Esophagus squamous epithelium (tissue), 4 donors: Measurements from ENCODE around the gene CERS3.

DNA sequence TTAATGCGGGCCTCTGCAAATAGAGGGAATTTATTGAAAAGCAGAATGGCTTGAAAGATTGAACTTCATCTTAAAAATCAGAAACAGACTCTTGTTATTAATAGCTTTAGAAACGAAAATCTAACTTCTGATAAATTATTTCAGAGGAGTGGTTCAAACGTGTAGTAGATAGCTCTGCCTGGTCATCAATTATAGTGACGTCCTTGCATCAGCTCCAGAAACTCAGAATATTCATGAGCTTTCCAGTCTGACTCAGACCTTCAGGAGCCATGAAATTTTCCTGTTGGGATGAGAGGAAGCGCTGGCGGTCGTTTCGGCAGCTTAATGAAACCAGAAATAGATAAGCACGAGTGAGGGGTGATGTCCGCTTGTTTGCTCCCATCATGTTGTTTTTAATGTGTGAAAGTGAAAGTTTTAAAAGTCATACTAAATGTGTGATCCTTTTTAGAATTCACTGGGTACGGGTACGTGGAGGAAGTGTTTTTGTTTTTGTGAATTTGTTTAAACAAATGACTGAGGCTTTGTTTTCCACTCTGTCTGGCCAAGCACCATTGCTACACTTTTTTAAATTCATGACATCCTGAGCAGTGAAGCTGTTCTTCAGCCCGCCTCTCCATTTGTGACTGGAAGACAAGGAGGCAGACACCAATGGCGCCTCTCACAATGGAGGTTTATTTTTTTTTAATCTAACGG lies 141.0 kb downstream of the PGPEP1L start:
- PRO-cap, result bidirectional peak, plus-strand start at position 620 of the sequence, minus-strand start at position 621 of the sequence
- RAMPAGE, long total RNA, 4 experiments, result no peak in any of the 4 experiments

DNA sequence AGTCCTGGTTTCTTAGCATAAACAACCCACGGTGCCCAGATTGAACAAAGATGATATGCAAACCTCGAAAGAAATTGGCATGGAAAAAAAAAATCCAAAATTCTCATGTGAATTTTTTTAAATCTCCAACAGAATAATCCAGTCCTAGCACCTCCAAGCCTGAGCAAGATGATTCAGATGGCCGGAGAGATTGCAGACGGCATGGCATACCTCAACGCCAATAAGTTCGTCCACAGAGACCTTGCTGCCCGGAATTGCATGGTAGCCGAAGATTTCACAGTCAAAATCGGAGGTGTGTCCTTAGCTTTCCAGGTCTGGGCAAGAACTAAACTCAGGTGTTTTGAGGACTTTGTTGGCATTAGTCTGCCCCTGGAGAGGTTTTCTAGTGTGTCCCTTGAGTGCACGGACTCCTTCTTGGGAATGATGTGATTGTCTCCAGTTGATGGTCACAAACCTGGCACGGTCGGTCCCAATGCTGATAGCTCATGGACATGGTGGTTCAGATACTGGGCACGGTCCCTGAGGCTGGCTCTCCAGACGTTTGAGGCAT lies 68.4 kb downstream of the PGPEP1L start:
- PRO-cap, result no peak
- RAMPAGE, long total RNA, 4 experiments, result no peak in any of the 4 experiments

DNA sequence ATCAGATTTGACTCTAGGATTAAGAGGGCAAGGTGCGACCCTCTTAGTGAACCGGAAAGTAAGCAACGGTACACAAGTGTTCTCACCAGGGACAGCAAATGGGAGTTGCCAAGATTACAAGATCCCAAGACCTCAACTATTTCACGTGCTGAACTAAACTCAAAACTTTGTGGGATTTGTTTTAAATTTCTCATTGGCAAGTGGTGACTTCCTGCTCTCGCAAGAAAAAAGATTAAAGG lies 2.1 kb upstream of the PGPEP1L start:
- PRO-cap, result no peak
- RAMPAGE, long total RNA, 4 experiments, result no peak in any of the 4 experiments

- PRO-cap, result unidirectional peak, plus-strand start at chr15:99057806
- RAMPAGE, long total RNA, 4 experiments, result no peak in any of the 4 experiments
These were observed 47.2 kb upstream of the SYNM start for GRCh38 chr15:99057419-99058428.

GRCh38 chr15:99115144-99115365 lies 10.2 kb downstream of the SYNM start:
- PRO-cap, result no peak
- RAMPAGE, long total RNA, 4 experiments, result no peak in any of the 4 experiments

- PRO-cap, result no peak
- RAMPAGE, long total RNA, 4 experiments, result no peak in any of the 4 experiments
These were observed 15.4 kb downstream of the SYNM start for GRCh38 chr15:99120265-99120754.

DNA sequence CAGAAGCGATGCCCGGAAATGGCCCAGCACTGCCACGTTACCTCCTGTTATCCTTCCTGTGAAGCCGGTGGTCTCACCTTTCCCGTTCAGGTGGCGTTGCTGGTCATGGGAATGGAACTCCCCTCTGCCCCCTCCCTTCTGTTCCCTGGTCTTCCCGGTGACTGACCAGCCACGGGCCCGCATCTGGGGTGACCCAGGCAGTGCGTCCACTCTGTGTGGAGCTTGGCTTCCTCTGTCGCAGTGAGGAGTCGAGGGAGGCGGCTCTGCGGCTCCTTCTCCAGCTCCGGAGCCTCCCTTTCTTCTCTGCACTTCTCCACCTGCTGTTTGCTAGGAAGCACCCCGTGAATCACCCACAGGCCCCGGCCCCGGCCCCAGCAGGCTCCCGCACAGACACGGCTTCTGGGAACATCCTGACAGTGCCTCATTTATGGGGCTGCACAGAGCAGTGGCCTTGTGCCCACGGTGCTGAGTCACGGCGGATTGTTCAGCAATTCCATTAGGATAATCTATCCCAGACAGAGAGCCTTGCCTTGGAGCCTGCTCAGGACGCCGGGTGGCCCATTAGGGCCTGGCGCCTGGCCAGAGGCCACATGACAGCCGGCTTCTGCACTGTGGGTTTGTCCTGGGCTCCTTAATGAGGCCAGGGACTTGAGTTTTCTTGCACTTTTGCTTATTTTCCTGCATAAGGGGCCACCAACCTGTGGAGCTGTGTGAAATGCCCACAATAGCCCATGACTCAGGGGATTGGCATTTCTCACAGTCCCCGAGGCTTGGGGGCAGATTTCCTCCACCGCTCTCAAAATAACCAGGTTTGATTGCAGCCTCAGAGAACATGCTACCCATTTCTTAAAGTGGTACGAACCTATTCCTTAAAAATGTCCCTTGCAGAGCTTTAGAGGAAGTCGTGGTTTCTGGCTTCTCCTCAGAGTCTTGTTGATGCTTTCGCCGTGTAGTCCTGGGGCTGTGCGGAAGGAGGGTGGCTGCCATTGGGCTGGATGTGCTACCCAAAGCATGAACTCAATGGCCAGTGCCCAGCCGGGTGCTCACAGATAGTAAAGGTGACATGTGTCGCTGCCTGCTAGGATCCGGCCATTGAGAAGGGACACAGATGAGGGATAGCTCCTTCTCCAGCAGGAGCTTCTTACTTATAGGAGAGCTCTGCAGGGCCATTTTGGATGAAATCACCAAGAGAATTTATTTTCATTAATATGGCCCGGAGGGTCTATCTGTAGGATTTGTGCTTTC lies 18.9 kb downstream of the SYNM start:
- PRO-cap, result bidirectional peak, plus-strand start at position 306 of the sequence, minus-strand start at position 348 of the sequence; bidirectional peak, plus-strand start at position 518 of the sequence, minus-strand start at position 401 of the sequence
- RAMPAGE, long total RNA, 4 experiments, result no peak in any of the 4 experiments

DNA sequence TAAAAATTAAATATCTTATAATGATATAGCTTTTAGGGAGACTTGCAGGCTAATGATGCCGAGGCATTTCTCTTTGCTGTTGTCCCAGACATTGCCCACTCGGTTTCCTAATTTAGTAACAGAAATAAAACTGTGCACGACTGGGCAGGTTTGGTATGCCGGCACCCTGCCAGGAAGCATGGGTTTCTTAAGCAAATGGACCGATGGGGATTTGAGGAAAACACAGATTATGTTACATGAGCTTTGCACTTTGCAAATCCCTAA lies 54.8 kb downstream of the LRRC28 start:
- PRO-cap, result no peak
- RAMPAGE, long total RNA, 4 experiments, result no peak in any of the 4 experiments

- PRO-cap, result unidirectional peak, minus-strand start at chr15:99592243
- RAMPAGE, long total RNA, 4 experiments, result no peak in any of the 4 experiments
These were observed 26.5 kb downstream of the MEF2A start for GRCh38 chr15:99592073-99592941.

GRCh38 chr15:99628282-99628773 lies 62.5 kb downstream of the MEF2A start:
- PRO-cap, result no peak
- RAMPAGE, long total RNA, 4 experiments, result no peak in any of the 4 experiments

GRCh38 chr15:99697799-99698066 lies 35.5 kb downstream of the LYSMD4 start:
- PRO-cap, result no peak
- RAMPAGE, long total RNA, 4 experiments, result no peak in any of the 4 experiments

- PRO-cap, result no peak
- RAMPAGE, long total RNA, 4 experiments, result no peak in any of the 4 experiments
These were observed 15.1 kb downstream of the LYSMD4 start for GRCh38 chr15:99717952-99718818.

GRCh38 chr15:100021612-100021962 lies 288.4 kb upstream of the LYSMD4 start:
- PRO-cap, result no peak
- RAMPAGE, long total RNA, 4 experiments, result no peak in any of the 4 experiments

DNA sequence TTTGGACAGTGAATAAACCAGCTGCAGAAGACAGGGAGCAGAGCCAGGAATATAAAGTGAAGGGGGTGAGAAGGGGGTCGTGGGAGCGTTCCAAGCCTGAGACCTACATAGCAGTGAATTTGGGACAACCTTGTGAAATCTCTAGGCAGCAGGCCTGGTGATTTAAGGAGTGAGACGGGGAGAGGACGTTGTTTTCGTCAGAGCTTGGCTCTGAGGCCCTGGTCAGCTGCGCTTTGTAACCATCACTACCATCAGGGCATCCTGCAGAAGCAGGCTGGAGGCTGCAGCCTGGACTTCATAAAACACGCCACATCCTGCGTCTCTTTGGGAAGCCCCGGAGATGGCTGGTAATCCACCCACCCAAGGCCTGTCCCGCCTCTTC lies 215.9 kb downstream of the ADAMTS17 start:
- PRO-cap, result unidirectional peak, plus-strand start at position 266 of the sequence
- RAMPAGE, long total RNA, 4 experiments, result no peak in any of the 4 experiments

GRCh38 chr15:100350524-100350934 lies 8.8 kb upstream of the ADAMTS17 start:
- PRO-cap, result bidirectional peak, plus-strand start at chr15:100350835, minus-strand start at chr15:100350718
- RAMPAGE, long total RNA, 4 experiments, result no peak in any of the 4 experiments

- PRO-cap, result bidirectional peak, plus-strand start at chr15:100529002, minus-strand start at chr15:100528917
- RAMPAGE, long total RNA, 4 experiments, result start-site peak on the minus strand in 4 of 4 experiments, at chr15:100528886-100529027 at its widest, 283 to 4,738 reads per replicate
These were observed at the start of gene CERS3 for GRCh38 chr15:100528711-100529081. Gene CERS3 (minus strand): TSS chr15:100528950.

DNA sequence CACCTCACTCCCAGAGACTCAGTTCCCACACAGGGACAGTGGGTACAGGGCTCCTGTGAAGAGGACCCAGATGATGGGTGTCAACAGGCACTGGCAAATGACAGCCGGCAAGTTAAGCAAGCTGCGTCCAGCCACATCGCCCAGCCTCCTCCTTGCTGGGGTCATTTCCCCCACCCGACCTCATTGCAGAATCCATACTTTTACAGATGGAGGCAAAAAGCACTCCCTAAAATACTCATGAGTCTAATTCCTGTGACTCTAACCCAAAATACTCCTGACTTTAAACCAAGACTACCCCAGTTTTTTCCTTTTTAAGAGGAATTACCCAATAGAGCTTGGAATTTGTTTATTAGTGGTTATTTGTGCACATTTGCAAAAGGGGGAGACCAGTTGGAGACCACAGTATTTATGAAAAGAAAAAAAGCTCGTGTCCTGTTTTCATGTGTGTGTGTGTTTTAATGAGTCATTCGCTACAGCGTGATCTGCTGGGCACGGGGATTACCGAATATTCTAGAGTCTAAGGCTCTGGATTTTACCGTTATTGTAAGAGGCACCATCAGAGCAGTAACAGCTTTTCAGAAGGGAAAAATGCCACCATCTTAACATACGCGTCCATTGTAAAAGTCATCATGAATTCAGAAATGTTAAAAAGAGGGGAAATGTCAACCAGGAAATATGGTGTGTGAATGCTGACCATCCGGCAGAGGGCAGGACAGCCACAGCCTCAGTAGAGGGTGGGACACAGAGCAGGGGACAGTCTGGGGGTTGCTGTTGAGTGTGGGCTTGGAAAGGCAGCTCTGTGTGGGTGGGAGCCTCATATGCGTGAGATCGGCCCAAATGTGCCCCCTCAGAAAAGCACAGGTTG lies 69.3 kb downstream of the ASB7 start:
- PRO-cap, result bidirectional peak, plus-strand start at position 541 of the sequence, minus-strand start at position 276 of the sequence
- RAMPAGE, long total RNA, 4 experiments, result no peak in any of the 4 experiments

- PRO-cap, result no peak
- RAMPAGE, long total RNA, 4 experiments, result no peak in any of the 4 experiments
These were observed 7.1 kb downstream of the ALDH1A3 start for GRCh38 chr15:100886716-100887066.

DNA sequence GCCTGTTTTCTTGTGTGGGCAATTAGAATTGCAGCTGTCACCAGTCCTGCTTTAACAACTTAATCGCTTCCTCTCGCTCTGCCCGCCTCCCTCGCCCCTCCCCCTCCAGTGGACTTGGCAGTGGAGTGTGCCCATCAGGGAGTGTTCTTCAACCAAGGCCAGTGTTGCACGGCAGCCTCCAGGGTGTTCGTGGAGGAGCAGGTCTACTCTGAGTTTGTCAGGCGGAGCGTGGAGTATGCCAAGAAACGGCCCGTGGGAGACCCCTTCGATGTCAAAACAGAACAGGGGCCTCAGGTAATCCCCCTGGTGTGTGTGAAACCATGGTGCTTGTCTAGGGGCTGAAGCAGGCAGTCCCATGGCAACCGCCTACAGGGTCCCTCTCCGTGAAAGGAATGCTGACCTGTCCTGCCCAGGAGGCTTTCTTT lies 18.7 kb upstream of the LRRK1 start:
- PRO-cap, result no peak
- RAMPAGE, long total RNA, 4 experiments, result start-site peak on the plus strand in 1 of 4 experiments, centred at position 180 of the sequence, 42 reads per replicate

- PRO-cap, result no peak
- RAMPAGE, long total RNA, 4 experiments, result no peak in any of the 4 experiments
These were observed 87.8 kb downstream of the LRRK1 start for GRCh38 chr15:101006882-101007392.